ENCODE data around the gene KLF7.

GRCh38 chr2:207037496-207038202 is 98.3 kb downstream of the CPO start:
- PRO-cap = unidirectional peak, plus-strand start at chr2:207038075
- RAMPAGE, long total RNA, 2 experiments = no peak in any of the 2 experiments

- PRO-cap = no peak
- RAMPAGE, long total RNA, 2 experiments = no peak in any of the 2 experiments
These were observed 93.9 kb downstream of the KLF7 start for GRCh38 chr2:207071729-207072317.

GRCh38 chr2:207096120-207096726 is 69.5 kb downstream of the KLF7 start:
- PRO-cap = no peak
- RAMPAGE, long total RNA, 2 experiments = no peak in any of the 2 experiments

DNA sequence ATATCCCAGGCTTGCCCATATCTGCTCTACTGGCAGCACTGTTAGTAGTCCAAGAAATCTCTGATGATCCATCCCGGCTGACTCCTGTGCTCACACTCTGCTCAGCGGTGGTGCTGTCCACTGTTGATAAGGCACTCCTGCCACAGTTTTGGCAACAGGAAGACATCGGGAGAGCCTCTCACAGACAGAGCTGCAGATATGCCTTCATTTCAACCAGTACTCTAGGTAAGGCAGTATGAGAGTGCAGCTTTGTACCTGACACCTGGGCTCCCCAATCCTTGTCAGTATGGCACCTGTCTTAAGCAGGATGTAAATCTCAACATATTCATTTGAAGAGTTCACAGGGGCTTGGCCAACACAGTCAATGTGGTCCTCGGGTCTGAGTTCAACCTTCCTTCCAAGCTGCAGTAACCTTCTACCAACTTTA is 16.4 kb downstream of the KLF7 start:
- PRO-cap = no peak
- RAMPAGE, long total RNA, 2 experiments = no peak in any of the 2 experiments

DNA sequence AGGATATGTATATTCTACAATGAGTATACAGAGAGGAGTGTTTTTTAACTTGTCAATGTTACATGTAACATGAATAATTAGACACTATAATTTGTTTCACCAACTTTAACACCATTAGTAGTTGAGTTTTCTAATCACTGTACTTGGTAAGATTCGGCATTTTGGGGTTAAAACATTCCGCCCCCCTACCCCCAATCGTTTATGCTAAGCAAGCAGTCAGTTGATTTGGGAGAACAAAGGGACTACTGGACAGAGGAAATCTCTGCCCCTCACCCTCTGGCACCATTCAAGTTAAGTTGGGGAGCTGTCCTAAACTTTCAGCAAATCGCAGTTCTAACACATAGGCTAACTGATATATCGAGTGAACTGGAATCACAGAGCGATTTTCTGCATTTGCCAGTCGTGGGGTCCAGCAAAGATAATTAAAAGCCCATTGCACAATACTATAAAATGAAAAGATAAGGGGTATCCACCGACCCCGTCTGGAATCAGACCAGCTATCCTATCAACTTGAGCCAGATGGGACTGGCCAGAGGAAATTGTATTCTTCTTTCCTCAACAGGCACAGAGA is 5.6 kb downstream of the KLF7 start:
- PRO-cap = no peak
- RAMPAGE, long total RNA, 2 experiments = no peak in any of the 2 experiments

- PRO-cap = bidirectional peak, plus-strand start at chr2:207165780, minus-strand start at chr2:207165807; bidirectional peak, plus-strand start at chr2:207166360, minus-strand start at chr2:207166186
- RAMPAGE, long total RNA, 2 experiments = start-site peak on the minus strand in 1 of 2 experiments, at chr2:207165919-207166035 at its widest, 20 reads per replicate
These were observed at the start of gene KLF7 for GRCh38 chr2:207165512-207166270. TSS of gene KLF7 (minus strand) at chr2:207165948.

DNA sequence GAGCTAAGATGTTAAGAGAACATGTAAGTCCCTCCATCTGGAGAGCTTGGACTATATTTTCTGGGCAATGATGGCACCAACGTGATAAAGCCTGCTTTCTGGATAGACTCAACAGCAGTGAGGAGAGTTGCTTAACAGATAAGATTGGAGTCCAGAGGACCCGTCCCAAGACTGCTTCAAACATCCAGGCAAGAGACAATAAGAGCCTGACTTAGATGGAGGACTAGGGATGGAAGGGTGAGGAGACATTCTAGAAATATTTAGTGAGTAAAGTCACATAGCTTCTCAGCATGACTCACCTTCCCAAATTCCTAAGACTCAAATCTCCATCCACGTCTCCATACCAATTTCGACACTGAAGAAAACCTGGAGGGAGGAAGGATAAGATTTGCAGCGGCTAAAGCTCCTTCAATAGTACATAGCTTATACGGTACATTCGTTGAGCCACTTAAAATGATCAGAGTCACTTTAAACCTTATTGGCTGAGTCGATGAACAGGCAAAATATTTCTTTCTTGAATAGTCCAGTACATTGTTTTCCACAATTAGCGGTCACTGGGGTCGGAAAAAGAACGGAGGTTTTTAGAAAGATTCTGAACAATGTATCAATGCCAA is 88.2 kb upstream of the KLF7 start:
- PRO-cap = no peak
- RAMPAGE, long total RNA, 2 experiments = no peak in any of the 2 experiments

DNA sequence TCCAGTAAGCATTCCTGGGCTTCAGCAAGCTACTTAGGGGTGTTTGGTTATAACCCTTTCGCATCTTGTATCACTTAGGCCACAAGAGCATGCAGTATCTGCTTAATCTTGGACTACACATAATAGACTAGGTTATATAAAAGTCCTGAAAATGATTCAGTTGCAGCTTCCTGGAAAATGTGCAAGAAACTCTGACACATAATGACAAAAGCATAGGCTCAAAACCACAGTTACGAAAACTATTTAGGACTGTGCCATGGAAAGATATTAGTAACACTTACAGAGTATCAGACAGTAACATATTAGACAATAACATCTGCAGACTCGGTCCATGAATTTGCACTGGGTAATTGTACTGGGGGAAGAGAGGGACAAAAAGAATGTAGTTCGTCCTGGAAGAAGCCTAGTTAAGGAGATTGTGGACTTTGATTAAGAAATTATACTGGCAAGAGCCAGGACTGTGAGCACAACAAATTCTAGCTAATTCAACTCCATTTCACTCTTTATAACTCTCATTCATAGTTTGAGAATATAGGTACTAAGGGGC is 15.8 kb upstream of the CREB1 start:
- PRO-cap = no peak
- RAMPAGE, long total RNA, 2 experiments = no peak in any of the 2 experiments

GRCh38 chr2:207625632-207626374 is 609 bp upstream of the METTL21A start:
- PRO-cap = bidirectional peak, plus-strand start at chr2:207626077, minus-strand start at chr2:207626009
- RAMPAGE, long total RNA, 2 experiments = no peak in any of the 2 experiments

DNA sequence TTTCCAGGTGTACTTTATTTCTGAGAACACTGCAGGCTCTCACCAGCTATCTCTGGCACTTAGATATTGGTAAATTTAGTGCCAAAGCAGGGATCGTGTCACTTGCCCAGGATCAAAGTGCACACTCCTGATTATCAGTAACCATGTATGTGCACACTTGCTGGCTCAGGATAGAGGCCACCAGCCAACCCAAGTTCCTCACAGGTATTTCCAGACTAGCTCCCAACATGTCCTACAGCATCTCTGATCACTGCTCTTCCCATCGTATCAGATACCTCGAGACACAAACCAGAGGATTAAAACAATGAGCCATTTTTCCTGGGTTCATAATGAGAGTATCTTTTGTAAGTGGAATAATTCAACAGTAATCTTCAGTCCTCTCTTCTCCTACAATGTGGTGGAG is 5.8 kb upstream of the FZD5 start:
- PRO-cap = no peak
- RAMPAGE, long total RNA, 2 experiments = no peak in any of the 2 experiments

GRCh38 chr2:207870329-207870796 is 100.7 kb upstream of the FZD5 start:
- PRO-cap = no peak
- RAMPAGE, long total RNA, 2 experiments = no peak in any of the 2 experiments

DNA sequence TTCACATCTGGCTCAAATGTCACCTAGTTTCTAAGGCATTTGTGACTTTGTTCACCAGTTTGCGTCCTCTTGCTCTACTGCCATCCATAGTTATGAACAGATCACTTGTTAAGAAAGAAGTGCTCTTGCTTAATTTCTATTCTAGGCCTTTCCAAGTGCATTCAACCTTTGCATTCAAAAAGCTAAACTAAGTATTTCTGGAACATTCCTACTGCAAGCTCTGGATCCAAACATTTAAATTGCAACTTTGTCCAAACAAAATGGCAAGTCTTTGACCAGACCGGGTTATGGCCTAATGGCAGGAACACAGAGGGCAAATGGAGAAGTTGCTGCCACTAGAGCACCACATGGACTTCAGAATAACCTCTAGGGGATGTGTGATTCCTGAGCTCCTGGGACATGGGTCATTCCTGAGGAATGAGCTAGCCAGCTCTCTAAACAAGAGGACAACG is 109.6 kb upstream of the FZD5 start:
- PRO-cap = no peak
- RAMPAGE, long total RNA, 2 experiments = no peak in any of the 2 experiments

DNA sequence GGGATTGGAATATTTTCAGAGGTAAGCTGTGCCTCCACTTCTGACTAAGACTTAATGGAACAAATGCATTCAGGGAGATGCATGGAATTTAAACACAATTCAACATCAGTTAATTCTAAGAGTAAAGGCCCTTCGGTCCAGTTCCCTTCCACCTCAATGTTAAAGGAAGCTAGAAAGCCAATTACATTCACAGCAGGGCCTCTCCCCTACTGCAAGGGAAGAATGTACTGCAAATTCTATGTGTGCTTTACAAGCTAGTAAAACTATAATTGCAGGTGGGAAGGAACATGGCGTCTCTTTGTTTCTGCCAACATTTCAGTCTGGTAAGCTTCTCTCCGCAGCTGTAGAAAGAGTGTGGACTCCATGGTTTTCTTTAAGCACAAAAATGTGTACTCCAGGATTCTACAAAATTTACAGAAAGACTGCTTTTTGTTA is 126.8 kb upstream of the FZD5 start:
- PRO-cap = no peak
- RAMPAGE, long total RNA, 2 experiments = no peak in any of the 2 experiments

GRCh38 chr2:207926106-207926534 is 99.2 kb downstream of the PLEKHM3 start:
- PRO-cap = no peak
- RAMPAGE, long total RNA, 2 experiments = no peak in any of the 2 experiments

- PRO-cap = no peak
- RAMPAGE, long total RNA, 2 experiments = no peak in any of the 2 experiments
These were observed 89.4 kb downstream of the PLEKHM3 start for GRCh38 chr2:207935856-207936386.

- PRO-cap = no peak
- RAMPAGE, long total RNA, 2 experiments = no peak in any of the 2 experiments
These were observed 519 bp upstream of the PLEKHM3 start for GRCh38 chr2:208025841-208026250.

DNA sequence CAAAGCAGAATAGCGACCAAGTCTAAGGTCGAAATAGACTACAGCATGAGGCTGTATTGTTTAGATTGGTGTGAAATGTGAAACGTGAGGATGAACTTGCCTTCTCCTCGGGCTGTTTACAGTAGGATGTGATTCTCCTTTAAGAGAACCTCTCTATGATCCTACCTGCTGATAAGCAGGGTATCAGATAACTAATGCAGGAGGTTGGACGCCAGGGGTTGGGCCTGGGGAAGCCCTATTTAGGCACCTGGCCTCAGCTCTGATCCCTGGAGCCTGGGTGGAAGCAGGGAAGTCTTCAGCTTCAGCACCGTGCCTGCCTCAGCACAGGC is 11.4 kb downstream of the CRYGD start:
- PRO-cap = no peak
- RAMPAGE, long total RNA, 2 experiments = no peak in any of the 2 experiments

DNA sequence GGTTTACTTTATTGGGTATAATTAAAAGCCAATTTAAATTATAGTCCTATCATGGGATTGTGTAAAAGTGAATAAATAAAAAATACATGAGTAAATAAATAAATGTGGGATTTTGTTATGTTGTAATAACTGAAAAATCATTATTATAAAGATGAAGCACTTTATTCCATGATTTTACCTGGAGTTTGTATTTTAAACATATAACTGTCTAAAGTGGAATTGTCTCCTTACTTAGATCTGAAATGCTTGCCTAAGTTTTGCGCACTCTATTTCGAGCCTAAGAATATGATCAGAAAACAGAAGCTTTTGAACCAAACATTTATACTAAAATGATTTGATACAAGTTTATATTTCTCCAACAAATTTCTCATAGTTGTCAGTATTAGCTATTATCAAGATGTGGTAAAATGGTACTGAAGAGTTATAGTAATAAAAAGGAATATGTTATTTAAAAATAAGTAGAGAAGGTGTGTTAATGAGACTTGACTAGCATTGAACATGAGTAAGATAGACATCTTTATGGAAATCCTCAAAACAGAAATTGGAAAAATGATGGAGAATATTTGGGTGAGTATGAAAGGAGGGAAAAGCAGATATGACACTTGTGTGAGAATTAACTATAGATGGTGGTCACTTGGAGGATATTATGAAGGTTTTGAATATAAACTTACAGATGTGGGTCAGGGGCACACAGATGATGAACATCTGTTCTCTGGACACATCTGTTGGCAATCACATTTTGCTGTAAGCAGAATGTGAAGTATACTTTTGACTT is 39.8 kb downstream of the PIKFYVE start:
- PRO-cap = no peak
- RAMPAGE, long total RNA, 2 experiments = no peak in any of the 2 experiments

- PRO-cap = no peak
- RAMPAGE, long total RNA, 2 experiments = no peak in any of the 2 experiments
These were observed 41.3 kb downstream of the PIKFYVE start for GRCh38 chr2:208307268-208307799.

GRCh38 chr2:208542273-208543154 is 135.9 kb downstream of the PTH2R start:
- PRO-cap = no peak
- RAMPAGE, long total RNA, 2 experiments = no peak in any of the 2 experiments

Measured in lower leg skin (tissue), 2 donors.